Panc1 (cell line): ENCODE data around the gene GDA.

DNA sequence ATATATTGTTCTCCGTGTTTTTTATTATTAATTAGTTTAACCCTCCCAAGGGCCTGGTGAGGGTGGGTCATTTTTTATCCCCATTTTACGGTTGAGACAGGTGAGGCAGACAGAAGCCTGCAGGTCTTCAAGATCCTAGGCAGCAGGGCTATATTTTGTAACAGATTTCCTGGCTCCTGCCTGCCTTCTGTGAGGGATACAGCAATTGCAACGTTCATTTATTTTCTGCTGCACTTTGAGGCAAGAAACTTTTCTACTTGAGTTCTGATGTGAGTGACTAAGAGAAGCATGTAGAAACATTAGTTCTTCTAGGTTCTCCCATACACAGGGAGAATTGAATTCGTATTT is 14.8 kb downstream of the MAMDC2 start:
- RRBS, 2 experiments, result no CpG with 5 or more reads among the region's 4 CpGs

DNA sequence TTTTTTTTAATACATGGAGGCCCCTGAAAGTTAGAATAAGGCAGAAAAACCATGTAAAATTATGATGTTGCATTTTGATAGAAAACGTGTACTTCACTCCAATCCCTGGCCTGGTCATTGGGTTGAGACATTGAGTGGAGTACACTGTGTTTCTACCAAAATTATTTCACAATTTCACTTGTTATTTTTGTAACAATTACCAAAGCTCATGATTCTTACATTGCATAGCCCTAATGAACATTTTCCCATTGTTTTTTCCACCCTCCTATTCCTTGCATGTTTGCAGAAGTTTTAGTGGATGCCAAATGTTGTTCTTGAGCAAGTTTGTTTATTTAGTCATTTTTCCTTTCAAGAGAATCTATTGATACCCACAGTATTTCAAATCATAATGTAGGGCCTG is 21.9 kb downstream of the MAMDC2 start:
- RRBS, 2 experiments, result no CpG with 5 or more reads among the region's 1 CpG

DNA sequence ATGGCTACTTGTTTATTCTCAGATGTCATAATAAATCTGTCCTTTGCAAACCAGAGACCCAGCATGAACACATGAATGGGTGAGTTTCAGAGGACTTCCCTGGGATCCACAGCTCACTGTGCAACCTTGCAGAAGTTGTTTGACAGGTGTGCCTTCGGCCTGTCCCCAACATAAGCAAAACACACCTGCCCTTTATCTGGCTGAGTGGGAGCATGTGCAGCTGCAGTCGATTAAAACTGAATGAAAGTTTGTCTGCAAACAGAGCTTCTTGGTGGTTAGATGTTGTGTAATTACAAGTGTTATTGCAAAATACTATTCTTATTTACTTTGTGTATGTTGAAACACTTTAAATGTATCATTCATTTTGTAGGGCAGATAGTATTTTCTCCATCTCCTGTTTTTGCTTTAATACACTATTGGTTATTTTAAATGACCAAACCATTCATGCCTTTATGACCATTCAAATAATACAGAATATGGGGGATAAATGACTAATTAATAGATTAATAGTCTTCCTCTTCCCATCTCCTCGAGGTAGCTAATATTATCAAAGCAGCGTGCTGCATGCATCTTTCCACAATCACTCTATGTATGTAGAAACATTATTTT is 36.1 kb downstream of the MAMDC2 start:
- RRBS, 2 experiments, result no CpG with 5 or more reads among the region's 4 CpGs

- RRBS, 2 experiments, result no CpG with 5 or more reads among the region's 8 CpGs
Measured at GRCh38 chr9:70100046-70100916, 56.6 kb downstream of the MAMDC2 start.

DNA sequence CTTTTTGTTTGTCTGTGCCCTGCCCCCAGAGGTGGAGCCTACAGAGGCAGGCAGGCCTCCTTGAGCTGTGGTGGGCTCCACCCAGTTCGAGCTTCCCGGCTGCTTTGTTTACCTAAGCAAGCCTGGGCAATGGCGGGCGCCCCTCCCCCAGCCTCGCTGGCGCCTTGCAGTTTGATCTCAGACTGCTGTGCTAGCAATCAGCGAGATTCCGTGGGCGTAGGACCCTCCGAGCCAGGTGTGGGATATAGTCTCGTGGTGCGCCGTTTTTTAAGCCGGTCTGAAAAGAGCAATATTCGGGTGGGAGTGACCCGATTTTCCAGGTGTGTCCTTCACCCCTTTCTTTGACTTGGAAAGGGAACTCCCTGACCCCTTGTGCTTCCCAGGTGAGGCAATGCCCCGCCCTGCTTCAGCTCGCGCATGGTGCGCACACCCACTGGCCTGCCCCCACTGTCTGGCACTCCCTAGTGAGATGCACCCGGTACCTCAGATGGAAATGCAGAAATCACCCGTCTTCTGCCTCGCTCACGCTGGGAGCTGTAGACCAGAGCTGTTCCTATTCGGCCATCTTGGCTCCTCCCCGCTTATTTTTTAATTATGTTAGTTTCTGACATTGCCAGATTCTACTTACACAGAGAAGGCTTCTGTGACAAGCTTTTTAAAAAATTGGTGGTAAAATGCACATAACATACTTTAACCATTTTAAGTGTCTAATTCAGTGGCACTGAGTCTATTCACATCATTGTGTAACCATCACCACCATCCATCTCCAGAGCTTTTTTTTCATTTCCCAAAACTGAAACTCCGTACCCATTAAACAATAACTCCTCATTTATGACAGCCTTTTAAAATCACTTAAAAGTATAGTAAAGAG is 54.0 kb upstream of the SMC5 start:
- RRBS, 2 experiments, result no CpG with 5 or more reads among the region's 27 CpGs

- RRBS, 2 experiments, result no CpG with 5 or more reads among the region's 3 CpGs
Measured at GRCh38 chr9:70255239-70255500, 3.6 kb upstream of the SMC5 start.

GRCh38 chr9:70318363-70318708 is 59.6 kb downstream of the SMC5 start:
- RRBS, 2 experiments, result no CpG with 5 or more reads among the region's 4 CpGs

DNA sequence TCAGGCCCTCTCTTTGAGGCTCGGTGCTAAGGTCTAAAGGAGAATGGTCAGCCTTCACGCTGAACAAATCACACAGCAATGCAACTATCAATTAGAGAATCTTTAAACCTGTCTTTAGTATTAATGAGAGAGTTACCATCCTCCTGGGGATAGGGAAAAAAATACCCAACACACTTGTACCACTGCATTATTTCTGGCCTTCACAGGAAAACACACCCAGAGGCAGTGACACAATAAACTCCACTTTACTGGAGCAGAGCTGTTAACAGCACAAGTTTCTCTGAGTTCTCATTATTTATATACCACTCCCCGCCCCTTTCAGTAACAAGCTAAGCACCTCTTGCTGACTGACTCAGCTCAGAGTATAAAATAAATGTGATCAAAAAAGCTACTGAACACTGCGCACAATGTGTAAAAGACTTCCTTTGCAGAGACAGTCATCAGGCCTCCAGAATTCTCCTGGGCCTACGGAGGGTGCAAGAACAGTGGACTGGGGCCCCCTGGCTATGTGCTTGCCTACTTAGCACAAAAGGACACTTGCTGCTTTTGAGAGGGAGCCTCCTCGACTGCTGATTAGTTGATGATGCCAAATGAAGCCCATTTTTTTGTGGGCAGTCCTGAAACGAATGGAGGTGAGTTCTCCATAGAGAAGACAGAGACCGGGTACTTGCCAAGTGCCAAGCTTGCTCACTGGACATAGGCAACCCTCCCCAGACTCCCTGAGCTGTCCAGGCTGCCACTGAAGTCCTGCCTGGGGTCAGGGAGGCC is 21.5 kb downstream of the KLF9 start:
- RRBS, 2 experiments, result no CpG with 5 or more reads among the region's 8 CpGs

DNA sequence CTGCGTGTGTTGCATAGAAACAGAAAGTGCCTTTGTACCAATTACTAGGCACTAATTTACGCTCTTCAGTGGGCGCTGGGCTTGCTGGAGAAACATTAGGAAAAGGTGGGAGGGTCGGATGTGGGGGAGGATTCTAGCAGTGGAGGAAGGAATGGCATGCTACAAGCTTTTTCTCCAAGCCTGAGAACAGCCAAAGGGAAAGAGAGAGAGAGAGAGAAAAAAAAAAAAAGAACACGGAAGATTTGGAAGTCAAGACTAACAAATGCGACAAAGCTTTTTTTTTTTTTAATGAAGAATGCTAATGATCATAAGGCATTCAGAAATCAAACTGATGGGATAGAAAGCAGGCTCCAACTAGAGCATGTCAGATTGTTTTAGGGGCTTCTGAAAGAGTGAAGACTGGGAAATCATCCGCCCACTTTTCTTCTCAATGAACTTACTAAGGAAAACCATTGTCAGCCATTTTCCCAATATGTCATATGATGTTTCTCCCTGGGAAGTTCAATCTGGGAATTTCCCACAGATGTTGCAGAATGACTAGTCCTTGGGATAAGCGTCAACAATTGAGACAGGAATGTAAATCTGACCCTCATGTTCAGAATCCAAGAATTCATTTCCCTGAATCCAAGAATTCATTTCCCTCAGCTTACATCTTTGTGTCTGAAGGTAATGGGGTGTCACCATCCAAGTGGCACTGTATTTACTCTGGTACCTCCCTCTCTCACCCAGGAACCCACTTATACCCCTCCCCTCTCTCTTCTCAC is 7.6 kb downstream of the KLF9 start:
- RRBS, 2 experiments, result no CpG with 5 or more reads among the region's 8 CpGs

- RRBS, 2 experiments, result no CpG with 5 or more reads among the region's 2 CpGs
Measured at GRCh38 chr9:70411482-70411648, 3.1 kb downstream of the KLF9 start.

- RRBS, 2 experiments, result 2 to 8% methylated on average over 4 of the region's 35 CpGs
Measured at GRCh38 chr9:70419600-70420169, 5.2 kb upstream of the KLF9 start.

GRCh38 chr9:70469986-70471153 is 55.9 kb upstream of the KLF9 start:
- RRBS, 2 experiments, result no CpG with 5 or more reads among the region's 10 CpGs

GRCh38 chr9:71446153-71447250 is 321.8 kb downstream of the CEMIP2 start:
- RRBS, 2 experiments, result 63% methylated on average over 20 to 29 of the region's 85 CpGs

- RRBS, 2 experiments, result no CpG with 5 or more reads among the region's 6 CpGs
Measured at GRCh38 chr9:71713806-71714446, 54.4 kb downstream of the CEMIP2 start.

DNA sequence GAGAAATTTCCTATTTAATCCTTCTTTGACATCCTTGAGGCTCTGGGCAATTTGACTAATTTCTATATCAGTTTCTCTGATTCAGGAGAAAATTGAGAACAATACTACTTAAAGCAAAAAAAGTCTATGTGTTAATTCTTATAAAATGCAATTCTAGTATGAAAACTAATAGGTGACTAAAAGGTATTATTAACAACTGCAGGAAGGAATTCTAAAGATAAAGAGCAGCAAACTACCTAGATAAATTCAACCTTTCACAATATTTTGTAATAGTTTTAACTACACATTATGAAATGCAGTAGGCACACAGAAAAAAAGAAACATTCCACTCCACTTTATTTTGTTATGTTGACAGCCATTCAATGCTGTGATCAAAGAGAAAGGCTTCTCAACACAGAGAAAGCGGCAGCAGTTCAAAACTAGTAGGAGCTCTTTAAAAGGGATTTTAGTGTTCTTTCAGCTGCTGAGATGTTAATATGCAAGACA is 11.7 kb downstream of the CEMIP2 start:
- RRBS, 2 experiments, result no CpG with 5 or more reads among the region's 1 CpG

DNA sequence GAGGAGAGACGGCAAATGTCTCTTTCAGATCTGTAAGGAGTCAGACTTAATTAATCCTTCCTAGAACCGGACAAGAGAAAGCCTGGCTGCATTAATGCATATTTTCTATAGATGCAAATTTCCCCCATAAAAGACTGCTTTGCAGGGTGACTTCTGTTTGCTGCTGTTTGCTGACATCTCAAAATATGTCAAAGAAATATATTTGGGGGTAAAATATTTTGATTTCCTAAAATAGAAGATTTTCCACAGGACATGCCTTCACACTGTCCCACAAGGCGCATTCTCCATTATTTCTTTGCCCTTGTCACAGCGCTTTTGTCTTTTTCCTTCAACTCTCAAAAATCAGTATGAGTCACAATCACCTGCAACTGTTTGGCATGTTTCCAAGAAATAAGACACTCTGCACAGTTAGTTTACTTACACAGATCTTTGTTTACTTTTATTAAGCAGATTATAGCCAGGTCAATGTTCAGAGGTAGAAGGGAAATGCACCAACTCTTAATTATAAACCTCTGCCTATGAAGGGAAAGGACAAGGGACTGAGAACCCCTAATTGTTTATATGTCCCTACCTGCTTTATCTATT is 9.6 kb downstream of the CEMIP2 start:
- RRBS, 2 experiments, result no CpG with 5 or more reads among the region's 4 CpGs

- RRBS, 2 experiments, result no CpG with 5 or more reads among the region's 3 CpGs
Measured at GRCh38 chr9:71794753-71795001, 26.4 kb upstream of the CEMIP2 start.

DNA sequence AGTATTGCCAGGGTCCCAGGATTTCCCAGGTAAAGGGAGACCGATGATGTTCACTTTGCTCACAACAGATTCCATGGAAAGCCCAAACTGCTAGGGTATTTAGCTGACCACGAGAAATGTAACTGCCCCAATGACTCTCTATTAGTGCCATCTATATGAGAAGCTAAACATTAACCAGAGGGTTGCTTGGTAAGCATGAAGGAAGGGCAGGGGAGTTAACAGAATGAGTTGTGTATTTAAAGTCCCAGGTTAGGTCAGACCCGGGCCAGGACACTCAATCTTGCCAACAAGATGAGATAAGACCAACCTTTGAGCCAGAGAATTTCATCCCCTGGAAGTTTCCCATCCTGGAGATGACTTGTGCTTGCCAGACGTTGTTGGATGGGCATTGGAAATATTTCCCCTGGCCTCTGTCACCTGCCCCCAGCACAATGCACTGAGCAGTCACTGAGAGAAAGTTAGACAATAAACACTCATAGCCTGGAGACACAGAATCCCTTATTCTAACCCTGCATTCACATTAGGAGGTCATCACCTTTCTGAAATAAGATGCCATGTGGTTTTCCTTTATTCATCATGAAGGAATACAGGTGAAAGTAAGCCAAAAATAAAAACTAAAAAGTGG is 19.5 kb upstream of the GDA start:
- RRBS, 2 experiments, result no CpG with 5 or more reads among the region's 4 CpGs

- RRBS, 2 experiments, result no CpG with 5 or more reads among the region's 5 CpGs
Measured at GRCh38 chr9:72147561-72148110, 1.6 kb upstream of the GDA start.

DNA sequence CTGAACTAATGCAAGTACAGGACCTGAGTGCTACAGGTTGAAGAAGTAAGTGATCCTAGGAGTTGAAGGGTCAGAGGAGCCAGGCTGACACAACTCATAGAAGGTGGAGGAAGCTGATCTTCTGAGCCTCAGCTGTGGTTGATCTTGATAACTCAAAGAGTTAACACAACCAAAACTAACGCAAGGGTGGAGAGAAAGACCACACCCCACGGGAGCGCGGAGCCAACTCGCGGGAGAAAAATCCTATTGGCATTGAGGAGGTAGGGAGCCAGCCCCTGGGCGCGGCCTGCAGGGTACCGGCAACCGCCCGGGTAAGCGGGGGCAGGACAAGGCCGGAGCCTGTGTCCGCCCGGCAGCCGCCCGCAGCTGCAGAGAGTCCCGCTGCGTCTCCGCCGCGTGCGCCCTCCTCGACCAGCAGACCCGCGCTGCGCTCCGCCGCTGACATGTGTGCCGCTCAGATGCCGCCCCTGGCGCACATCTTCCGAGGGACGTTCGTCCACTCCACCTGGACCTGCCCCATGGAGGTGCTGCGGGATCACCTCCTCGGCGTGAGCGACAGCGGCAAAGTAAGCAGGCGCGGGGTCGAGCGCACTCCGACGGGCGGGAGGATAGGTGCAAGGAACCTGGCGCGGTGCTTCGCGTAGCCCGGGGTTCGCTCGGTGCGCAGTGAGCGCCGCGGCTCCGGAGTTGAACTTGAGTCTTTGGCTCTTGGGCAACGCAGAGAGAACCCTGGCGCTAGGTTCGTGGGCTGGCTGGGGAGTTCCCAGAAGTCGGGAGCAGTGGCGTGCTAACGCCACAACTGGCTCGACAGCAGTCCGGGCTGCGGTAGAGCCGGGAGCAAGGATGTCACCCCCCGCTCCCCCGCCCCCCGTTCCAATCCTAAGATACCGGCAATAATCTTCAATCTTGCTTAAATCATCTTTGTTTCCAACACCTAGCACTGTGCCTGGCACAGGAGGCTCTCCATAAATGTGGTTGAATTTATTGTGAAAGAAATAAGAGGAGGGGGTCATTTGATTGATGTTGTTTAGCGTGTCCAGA is at the start of gene GDA:
GDA (plus strand) TSS at position 324 of the 1,041 bp plus-strand sequence.
- RRBS, 2 experiments, result 4 to 6% methylated on average over 13 to 18 of the region's 74 CpGs